ENCODE results near the genes BLACAT1 and SLC41A1.

GRCh38 chr1:205448732-205449593 lies 6.9 kb downstream of the BLACAT1 start:
- RRBS, 2 experiments: no CpG with 5 or more reads among the region's 8 CpGs

DNA sequence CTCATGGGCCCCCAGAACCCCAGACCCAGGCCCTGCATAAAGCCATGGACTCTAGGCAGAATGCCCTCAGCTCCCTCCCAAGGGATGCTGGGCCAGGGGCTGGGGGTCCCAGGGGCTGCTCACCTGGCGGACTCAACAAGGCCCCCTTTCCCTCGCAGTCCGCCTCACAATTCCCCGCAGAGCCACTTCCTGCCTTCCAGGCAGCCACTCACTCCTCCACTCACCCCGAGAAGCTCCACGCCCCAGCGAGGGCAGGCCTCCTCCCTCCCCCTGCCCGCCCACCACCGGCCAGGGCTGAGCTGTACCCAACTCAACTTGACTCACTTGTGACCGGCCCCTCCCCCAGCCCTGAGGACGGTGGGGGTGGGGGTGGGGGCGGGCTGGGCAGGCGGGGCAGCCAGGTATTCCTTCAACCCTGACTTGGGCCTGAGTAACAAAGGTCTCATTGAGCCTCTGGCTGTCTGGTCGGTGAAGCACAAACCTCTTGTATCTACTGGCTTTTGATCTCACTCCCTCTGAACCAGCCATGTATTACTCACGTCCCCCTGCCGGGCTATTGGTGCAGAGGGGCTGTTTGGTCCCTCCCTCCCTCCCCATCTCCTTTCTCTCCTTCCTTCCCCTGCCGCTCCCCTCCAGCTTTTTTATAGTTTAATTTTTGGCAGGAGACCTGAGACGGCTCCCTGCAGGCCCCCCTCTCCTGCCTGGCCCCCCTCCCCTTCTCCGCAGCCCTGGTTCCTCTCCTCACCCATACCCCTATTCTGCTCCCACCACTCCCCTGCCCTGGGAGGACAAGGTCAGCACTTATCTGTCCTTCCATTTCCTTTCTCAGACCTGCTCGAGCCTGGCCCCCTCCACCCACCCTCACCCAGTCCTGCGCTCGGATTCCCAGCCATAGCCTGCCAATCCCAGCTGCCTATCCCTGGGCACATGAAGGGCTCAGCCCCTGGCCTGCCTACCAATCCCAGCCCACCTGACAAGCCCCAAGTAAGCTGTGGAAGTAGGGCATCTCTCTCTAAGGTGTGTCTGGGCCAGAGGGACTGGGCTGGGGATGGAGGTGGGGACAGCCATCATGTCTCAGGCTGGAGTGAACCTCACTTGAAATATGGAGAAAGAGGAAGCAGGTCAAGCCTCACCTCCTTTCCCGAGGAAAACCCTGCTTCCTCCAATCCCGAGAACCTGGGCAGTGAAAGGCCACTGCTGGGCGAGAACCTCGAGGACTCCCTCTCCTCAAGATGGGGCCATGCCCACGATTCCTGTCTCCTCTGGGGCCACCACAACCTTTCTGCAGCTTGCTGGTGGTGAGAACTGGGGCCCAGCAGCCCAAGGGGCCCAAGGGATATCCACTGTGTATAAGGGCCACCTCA lies 5.6 kb downstream of the BLACAT1 start:
- RRBS, 2 experiments: 0% methylated on average over 1 of the region's 27 CpGs; no CpG with 5 or more reads in 1 of the 2 experiments

DNA sequence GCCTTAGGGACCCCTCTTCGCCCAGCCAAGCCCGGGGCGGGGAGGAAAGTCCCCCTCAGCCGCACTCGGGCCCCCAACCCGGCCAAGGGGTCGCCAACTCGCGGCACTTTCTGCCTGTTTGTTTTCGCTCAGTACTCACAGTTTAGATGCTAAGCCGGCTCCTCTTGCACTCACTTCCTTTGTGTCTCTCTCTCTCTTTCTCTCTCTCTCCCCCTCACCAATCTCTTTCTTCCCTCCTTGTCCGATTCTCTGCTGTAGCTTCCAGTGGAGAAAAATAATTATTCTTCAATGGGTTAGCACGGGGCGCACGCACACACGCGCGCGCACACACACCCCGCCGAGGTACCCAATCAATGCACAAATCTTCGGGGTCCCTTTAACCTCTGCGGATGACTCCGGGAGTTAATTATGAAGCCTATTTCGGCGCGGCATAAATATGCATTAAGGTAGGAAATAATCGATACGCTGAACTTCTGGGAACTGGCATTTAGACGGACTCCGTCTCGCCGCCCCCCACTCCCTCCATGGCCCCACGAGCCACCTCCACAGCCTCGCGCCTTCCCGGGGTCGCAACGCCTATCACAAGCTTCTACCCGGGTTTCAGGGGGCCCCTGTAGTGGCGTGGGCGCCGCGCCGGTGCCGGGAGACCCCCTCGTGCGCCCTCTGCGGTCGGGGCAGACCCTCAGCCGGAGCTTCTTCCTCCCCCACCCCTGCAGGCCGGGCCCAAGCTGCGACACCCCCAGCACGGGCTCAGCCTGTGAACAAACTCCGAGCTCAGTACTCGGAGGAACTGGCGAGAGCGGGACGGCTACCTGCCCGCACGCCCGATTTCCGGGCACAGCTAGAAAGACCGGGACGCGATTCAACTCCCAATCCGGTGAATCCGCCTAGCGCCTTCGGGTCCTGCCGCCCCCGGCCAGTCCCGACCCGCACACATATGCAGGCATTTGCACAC lies at the start of gene BLACAT1:
TSS of gene BLACAT1 (minus strand) at position 268 of the 955 bp plus-strand sequence.
- RRBS, 2 experiments: 5 to 7% methylated on average over 29 to 37 of the region's 74 CpGs

GRCh38 chr1:205505655-205506293 lies 1.3 kb downstream of the CDK18 start:
- RRBS, 2 experiments: 58 to 64% methylated on average over 5 of the region's 21 CpGs

DNA sequence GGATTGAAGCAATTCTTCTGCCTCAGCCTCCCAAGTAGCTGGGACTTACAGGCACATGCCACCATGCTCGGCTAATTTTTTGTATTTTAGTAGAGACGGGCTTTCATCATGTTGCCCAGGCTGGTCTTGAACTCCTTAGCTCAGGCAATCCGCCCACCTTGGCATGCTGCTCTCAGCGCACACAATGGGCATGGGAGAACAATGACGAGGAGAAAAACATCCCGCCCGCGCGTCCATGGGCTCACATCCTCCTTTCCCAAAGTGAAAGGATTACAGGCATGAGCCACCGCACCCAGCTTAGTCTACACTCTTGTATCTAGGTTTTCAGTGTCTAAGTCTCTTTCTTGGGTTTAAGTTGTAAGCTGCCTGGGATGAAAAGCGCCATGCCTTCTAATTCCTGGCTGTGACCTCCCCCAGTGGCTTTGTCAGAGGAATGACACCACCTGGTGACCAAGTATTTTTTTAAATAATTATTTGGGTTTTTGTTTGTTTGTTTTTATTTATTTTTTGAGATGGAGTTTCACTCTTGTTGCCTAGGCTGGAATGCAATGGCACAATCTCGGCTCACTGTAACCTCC lies 26.4 kb upstream of the MFSD4A start:
- RRBS, 2 experiments: no CpG with 5 or more reads among the region's 12 CpGs

DNA sequence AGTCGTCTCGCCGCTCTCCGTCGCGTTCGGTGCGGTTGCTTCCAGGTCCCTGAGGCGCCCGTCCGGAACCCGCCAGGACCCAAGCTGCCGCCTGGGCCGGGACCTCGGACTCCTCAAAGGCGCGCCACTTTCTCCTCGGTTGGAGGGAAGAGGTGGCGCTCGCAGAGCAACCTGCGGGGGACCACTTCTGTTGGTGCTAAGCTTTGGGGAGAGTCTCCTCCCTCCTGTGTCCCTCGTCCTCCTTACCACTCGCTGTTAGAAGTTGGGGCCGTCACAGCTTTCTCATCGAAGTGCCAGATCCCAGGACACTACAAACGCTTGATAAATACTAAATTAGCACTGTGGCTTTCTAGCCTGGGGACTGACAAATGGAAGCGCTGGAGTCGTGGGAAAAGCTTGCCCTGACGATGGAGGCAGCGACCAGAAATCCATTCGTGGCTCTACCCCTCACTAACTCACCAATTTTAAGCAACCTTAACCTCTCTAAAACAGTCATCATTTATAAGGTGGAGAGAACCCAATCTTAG lies 381 bp upstream of the ELK4 start:
- RRBS, 2 experiments: under 1 to 4% methylated on average over 5 of the region's 31 CpGs

DNA sequence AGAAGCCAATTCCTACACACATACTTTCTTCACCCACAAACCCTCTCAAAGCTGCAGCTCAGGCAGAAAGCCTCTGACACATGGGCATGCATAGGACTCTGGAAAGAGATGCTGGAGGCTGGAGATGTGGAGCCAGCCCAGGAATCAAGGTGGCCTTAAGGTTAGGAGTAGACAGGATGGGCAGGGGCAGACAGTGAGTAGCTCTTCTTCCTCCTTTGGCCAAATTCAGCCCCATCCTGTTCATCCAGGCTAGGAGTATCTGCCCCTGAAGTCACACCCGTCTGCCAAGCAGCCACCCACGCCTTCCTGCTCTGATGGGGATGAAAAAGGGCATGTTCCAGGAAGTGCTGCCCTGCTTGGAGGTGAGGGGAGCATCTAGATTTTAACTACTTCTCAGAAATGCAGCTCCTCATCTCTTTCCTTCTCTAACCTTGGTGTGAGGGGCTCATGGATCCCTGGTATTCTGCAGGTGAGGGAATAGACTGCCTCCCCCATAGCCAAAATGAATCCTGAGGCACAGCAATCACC lies 7.7 kb downstream of the SLC41A1 start:
- RRBS, 2 experiments: no CpG with 5 or more reads among the region's 2 CpGs

GRCh38 chr1:205812925-205813249 lies at the start of gene SLC41A1:
Gene SLC41A1, minus strand, starts transcription at chr1:205813198.
- RRBS, 2 experiments: under 1 to 5% methylated on average over 26 of the region's 35 CpGs

DNA sequence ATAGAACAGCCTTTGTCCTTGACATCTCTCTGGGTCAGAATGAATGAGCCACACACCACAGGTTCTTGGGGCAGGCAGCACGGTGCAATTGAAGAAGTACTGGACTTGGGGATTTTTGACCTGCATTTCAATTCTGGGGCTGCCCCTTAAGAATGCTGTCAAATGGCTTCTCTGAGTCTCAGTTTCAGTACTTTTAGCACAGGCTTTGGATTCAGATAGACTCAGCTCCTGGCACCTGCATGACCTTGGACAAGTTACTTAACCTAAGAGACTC lies 13.5 kb upstream of the SLC41A1 start:
- RRBS, 2 experiments: no CpG with 5 or more reads among the region's 1 CpG

- RRBS, 2 experiments: no CpG with 5 or more reads among the region's 6 CpGs
These were observed 7.0 kb downstream of the SLC26A9 start for GRCh38 chr1:205936243-205936712.

DNA sequence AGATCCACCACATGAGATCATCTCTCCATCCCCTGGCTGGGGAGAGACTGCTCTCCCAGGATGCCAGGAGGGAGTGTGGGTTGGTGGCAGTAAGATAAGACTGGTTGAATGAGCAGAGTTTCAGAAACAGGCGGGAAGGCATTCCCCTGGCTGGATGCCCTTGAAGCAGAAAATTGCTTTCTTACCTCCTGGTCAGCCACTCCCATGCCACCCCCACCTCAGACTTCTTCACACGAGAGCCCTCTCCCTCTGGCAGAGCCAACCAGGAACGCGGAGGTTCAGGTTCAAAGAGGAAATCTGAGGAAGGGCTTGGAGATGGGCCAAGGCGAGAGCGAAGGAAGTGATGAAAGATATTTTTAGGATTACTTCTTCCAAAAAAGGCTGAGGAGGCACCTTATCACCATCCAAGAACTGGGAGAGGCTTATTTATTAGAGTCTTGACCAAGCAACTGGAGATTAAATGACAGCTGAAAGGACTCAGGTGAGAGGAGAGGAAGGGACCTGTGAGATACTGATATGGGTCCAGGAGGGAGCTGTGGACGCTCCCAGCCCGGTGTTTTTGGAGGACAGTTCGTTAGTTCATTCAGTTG lies 18.8 kb upstream of the SLC26A9 start:
- RRBS, 2 experiments: no CpG with 5 or more reads among the region's 9 CpGs

DNA sequence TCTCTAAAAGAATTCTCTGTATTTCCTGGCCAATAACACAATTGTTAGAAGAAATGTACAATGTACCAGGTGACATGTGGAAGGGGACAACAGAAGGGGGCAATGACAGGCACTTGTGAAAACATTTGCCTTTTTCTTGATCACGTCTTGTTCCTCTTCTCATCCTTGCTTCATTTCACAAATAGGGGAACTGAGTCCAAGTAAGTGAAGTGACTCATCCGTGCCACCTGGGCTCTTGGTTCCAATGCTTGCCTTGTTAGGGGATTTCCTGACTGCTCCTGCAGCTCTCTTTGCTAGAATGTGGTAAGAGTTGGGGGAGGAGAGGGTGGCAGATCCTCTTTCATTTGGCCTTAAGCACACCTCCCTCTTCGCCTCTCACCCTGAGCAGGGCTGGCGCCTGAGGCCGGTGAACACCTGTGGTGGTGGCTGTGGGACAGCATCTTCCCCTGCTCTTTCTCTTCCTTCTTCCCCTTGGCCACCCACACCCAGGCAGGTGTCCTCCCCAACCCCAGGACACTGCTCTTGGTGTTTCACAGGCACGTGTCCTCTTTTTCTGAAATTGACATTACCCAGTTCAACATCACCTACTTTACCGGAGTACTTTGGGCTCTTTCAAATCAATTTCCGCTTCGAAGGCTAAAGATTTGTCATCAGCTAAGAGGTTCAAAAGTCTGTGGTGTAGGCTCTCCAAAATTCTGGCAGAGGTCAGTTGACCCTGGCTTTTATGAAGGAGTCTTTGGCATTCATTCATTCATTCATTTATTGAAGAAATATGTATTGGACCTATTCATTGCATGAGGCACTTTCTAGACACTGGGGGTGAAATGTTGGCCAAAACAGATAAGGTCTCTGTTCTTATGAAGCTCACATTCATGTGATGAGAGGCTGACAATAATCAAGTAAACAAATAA lies 2.1 kb upstream of the RHEX start:
- RRBS, 2 experiments: no CpG with 5 or more reads among the region's 9 CpGs

- RRBS, 2 experiments: no CpG with 5 or more reads among the region's 4 CpGs
These were observed 41.0 kb upstream of the IKBKE start for GRCh38 chr1:206429239-206429779.

DNA sequence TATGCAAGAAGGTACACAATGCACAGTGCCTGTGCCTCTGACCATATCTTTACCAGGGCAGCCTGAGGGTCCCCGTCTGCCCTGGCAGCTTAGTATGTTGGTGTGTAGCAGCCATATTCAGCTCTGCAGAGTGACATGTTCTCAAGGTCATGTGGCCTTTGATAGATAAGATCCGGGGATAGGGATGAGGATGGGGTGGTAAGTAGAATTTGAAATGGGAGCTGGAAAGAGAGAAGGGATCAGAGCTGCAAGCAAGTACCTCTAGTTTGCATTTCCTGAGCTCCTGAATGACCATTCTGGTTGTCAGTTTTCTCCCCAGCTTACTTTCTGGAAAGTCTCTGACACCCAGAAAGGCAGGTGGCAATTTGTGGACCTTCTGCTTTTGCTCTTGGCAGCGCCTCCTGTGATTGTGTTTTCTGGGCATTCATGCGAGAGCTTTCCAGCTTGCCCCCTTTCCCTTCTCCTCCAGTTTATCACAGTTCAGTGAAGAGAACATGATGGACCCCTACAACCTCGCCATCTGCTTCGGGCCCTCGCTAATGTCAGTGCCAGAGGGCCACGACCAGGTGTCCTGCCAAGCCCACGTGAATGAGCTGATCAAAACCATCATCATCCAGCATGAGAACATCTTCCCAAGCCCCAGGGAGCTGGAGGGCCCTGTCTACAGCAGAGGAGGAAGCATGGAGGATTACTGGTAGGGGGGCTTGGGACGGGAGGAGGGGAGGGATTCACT lies 24.5 kb upstream of the IKBKE start:
- RRBS, 2 experiments: no CpG with 5 or more reads among the region's 10 CpGs

DNA sequence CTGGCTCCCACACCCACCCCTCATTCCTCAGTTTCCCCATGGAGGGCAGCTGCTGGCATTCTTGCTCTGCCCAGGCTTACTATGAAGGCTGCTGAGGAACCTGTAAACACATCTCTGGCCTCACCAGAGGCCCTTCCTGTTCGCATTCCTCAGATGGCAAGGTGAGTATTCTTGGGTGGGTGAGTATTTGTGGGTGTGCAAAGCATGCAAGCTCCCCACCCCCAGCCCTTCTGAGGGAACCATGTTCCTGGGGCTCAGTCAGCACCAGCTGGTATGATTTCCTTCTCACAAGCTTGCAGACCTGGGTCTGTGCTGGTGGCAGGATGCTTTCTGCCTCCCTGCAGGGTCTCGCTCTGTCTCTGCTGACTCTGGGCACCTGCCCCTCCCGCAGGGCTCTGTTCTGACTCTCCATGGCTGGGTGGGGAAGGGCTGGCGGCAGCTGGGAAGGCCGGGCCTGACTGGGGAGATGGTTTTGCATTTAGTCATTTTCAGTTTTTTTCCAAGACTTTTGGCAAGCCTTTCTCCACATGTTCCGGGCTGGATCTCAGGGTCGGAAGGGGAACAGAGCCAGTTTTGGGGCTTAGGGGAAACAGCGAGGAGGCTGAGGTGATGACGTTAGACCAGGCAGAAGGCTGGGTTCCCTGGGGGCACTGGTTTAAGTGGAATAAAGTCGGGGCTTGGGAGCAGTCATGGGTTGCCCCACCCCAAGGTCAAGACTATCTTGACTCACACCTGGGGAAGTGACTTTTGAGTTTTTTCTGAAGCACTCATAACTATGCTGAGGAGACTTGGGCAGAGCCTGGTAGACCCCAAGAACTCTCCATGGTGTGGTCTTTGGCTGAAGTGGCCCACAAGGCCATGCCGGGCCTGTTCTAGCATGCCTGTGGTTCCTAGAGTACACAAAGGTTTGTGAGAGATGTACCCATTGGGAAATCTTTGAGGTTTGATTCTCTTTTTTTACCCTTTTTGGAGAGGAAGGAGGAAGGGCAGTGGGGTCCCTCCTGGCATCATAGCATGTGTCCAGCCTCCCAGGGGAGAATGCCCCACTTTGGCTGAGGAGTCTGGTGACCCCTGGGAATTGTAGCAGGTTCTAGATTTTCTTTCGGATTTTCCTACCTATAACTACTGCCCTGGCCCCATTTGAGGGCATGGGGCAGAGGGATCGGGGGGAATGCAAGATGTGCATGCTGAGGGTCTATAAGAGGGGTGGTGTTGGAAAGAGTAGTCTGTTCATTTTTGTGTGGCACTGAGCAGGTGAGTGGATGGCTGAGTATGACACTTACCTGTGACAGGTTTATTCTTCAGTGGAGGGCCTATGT lies 6.3 kb downstream of the RASSF5 start:
- RRBS, 2 experiments: 32 to 47% methylated on average over 2 of the region's 13 CpGs

- RRBS, 2 experiments: no CpG with 5 or more reads among the region's 5 CpGs
These were observed 3.9 kb downstream of the EIF2D start for GRCh38 chr1:206608395-206608780.

DNA sequence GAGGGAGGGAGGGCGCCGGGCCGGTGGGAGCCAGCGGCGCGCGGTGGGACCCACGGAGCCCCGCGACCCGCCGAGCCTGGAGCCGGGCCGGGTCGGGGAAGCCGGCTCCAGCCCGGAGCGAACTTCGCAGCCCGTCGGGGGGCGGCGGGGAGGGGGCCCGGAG lies 186 bp downstream of the MAPKAPK2 start:
- RRBS, 2 experiments: under 1 to 5% methylated on average over 19 of the region's 24 CpGs

DNA sequence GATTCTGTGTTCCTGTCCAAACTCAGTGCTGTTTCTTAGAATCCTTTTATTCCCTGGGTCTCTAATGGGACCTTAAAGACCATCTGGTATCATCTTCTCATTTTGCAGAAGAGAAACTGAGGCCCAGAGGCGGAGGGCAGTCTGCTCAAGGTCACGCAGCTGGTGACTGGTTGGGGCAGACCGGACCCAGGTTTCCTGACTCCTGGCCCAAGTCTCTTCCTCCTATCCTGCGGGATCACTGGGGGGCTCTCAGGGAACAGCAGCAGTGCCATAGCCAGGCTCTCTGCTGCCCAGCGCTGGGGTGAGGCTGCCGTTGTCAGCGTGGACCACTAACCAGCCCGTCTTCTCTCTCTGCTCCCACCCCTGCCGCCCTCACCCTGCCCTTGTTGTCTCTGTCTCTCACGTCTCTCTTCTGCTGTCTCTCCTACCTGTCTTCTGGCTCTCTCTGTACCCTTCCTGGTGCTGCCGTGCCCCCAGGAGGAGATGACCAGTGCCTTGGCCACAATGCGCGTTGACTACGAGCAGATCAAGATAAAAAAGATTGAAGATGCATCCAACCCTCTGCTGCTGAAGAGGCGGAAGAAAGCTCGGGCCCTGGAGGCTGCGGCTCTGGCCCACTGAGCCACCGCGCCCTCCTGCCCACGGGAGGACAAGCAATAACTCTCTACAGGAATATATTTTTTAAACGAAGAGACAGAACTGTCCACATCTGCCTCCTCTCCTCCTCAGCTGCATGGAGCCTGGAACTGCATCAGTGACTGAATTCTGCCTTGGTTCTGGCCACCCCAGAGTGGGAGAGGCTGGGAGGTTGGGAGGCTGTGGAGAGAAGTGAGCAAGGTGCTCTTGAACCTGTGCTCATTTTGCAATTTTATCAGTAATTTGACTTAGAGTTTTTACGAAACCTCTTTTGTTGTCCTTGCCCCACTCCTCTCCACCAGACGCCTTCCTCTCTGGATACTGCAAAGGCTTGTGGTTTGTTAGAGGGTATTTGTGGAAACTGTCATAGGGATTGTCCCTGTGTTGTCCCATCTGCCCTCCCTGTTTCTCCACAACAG lies 38.1 kb upstream of the IL19 start:
- RRBS, 2 experiments: no CpG with 5 or more reads among the region's 23 CpGs

DNA sequence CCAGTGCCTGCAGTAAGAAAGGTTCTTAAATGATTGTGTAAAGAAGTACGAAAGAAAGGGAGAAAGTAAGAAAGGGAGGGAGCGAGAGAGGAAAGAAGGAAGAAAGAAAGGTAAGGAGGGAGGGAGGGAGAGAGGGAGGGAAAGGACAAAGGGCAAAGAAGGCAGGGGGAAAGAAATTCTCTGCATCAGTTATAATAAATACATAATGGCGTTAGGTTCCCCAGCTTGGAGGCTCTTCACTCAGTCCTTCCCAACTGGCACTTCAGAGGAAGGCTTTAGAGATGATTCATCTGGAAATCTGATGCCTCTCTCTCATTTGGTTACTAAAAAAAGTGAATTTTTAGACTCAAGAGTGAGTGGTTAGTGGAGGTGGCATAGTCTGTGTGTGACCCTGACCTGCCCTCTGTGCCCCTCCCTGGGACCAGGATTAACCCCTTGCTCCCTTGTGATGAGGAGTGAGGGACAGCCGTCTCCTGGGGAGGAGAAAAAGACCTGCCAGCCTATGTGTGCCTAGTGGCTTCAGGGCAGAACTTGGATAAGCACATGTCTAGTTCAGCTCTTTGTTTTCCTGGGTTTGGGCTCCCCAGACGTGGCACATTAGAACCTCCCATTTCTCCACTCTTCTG lies 1.2 kb downstream of the IL24 start:
- RRBS, 2 experiments: no CpG with 5 or more reads among the region's 5 CpGs

- RRBS, 2 experiments: no CpG with 5 or more reads among the region's 1 CpG
These were observed 345 bp downstream of the FCMR start for GRCh38 chr1:206921387-206921804.

All from Panc1 (cell line).